Umbilical cord (tissue), 2 donors: ENCODE data around the gene E2F6.

DNA sequence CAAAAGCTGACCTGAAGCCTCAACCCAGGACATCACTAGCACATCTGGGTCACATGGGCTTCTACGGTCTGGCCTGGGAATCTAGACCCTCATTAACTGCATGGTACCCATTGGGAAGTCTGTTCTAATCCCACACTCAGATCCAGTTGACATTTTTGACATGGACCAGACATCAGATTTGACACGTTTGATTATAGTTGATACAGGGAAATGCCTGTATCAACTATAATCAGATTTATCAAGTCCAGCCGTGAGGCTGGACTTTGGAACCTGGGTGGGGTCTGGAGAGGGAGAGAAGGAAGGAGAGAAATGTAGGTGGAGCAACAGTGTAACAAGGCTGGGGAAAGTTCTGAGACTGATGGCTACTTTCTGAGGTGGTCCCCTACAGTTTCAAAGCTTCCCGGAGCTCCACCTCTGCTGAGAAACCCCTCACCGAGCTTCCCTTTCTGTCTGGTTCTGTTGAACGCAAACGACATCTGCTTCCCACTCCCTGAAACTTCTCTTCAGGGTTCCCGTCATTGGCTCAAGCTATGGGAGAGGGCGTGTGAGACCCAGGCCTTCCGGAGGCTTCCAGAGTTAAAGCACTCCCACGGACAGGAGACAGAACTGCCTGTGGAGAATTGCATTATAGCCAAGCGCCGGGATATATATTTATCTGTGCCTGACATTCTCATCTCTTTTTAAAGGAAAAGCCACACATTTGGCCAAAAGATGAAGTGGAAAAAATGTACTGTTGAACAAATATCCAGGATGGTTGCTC, 59.9 kb downstream of the E2F6 start:
- RAMPAGE, long total RNA = no peak

- RAMPAGE, long total RNA = no peak
These were observed 59.1 kb downstream of the E2F6 start for GRCh38 chr2:11406620-11407542.

DNA sequence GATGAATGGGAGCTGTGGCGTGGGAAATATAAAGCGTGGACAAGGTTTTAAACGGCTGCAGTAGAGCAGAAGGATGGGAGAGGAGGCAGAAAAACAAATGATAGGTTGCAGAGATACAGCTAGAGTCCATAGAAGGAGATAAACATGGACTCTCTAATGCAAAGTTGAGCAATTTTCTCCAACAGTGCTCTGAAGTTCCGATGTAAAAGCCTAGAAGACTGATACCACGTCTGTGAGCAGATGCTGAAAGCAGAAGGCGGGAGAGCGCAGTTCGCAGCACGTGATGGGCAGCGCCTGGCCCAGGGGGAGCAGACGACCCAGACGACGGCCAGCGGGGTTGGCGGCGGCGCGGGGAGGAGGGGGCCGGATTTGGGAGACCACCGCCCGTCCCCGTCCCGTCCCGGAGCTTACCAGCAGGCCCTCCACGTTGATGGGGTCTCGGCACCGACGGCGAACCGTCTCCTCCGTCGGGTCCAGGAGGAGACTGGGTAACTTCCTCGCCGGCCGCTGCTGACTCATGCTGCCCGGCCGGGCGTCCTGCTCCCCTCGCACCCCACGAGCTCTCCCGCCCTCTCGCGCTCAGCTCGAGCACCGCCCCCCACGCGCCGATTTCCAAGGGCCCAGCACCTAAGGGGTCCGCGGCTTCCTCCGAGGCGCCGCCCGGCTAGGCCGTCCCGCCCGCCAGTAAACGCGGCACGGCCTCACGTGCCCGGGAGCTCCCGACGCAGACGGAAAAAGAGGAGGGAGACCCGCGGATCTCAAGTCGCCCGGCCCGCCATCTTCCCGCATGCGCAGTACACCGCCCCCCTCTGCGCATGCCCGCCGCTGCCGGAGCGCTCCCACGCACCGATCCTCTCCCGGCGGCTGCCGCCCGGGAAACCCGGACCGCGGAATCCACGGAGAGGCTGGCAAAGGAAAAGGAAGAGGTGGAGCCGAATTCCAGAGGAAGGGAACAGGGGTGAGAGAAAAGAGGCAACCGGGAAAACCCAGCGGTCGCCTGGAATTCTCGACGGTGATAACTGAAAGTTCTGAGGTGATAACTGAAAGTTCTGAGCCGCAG, at the start of gene E2F6:
Gene E2F6 (minus strand): TSS at position 801 of the 1,060 bp plus-strand sequence.
- RAMPAGE, long total RNA = no peak

- RAMPAGE, long total RNA = no peak
These were observed 18.3 kb upstream of the GREB1 start for GRCh38 chr2:11515444-11516078.

- RAMPAGE, long total RNA = no peak
These were observed 20.5 kb downstream of the GREB1 start for GRCh38 chr2:11554308-11554789.

DNA sequence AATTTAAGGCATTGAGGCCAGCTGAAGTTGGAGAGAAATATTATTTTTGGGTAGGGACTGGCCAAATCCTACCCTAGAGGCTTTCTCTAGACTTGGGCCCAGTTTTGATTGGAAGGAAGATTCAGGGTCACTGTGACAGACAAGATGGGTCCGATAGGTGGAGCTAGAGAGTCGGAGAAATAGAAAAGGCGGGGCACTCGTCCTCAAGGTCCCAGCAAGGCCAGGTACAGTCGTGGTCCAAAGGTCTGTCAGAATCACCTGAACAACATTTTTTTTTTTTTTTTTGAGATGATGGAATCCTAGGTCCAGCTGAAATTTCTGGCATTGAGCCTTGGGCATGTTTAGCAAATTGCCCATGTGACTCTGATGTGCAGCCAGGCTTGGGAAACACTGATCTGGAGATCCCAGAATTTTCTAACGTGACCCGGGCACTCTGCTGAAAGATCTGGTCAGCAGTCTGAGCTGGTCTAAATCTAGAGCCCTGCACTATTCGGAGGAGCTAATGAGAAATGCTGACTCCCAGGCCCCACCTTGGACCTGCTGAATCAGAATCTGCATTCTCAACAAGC, 23.0 kb upstream of the NTSR2 start:
- RAMPAGE, long total RNA = no peak

DNA sequence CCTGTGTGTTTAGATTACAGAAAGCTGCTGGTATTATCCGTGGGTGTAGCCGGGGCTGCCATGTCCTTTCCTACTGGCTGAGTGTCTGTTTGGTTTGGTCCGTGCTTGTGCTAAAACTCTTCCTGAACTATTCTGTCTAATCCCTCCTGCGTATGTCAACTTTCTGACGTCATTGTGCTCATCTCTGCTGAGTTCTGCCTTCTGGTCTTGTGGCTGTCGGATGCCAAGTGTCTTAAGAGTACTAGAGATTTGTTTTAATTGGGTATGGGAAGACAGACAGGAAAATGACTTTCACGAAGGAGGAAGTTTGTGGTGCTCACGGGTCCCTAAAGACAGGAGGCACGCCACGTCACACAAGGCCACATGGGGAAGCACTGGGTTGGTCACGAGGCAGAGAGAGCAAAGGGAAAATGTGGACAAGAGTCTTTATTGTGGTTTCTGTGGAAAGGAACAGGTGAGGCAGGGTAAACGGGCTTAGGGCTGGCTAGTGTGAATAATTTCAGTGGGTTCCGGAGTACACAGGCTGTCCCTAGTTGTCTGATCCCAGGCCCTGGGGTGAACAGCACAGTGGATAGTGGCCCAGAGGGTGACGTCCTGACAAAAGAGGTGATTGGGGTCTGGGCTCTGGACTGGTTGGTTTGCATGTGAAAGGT, 31.9 kb upstream of the NTSR2 start:
- RAMPAGE, long total RNA = no peak

DNA sequence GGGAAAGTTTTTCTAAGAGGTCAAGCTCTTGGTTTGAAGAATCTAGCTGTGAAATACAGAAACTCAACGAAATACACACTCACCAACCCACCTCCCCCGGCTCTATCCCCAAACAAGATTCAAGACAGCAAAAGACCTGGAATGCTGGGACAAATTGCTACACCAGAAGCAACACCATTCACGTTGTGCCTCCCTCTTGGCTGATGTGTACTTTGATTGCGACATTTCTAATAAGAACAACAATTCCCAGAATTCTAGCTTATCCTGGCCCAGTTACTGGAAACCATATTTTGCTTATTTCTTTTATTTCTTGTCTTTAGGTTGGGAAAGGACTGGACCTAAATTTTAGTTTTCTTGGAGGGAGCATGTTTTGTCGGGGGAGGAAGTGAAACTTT, 29.7 kb upstream of the LPIN1 start:
- RAMPAGE, long total RNA = no peak

- RAMPAGE, long total RNA = no peak
These were observed 1.5 kb upstream of the LPIN1 start for GRCh38 chr2:11744649-11745524.

DNA sequence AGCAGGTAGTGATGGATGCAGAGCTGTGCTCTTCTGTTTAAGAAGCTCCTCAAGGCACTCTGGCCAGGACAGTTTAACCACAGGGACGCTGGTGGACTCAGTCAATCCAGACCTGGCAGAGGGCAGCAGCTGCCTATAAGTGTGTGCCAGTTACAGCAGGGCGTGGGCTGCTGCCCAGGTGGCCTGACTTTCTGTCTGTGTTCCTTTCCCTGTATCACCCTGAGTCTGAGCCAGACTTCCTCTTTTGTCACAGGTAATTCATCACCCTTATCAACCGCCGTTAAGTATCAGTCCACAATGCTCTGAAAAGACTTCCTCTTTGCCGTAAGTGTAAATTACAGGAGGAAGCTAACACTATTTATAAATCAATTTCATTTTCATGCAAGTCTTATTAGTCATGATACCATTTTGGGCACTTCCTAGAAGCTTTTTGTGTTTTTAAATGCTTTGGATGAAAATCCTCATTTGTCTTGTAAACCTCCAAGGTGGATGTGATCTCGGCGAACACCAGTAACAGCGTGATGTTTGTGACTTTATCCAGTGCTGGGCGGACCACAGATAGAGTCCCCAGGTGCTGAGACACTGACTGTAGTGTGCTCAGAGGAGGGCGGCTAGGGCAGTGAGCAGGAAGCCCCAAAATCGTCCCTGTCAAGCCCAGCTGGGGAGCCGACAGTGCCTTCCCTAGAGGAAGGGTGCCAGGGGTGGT, 7.1 kb downstream of the LPIN1 start:
- RAMPAGE, long total RNA = no peak

GRCh38 chr2:12005925-12006458, 259.6 kb downstream of the LPIN1 start:
- RAMPAGE, long total RNA = no peak

- RAMPAGE, long total RNA = no peak
These were observed 409.3 kb downstream of the LPIN1 start for GRCh38 chr2:12155648-12156188.

DNA sequence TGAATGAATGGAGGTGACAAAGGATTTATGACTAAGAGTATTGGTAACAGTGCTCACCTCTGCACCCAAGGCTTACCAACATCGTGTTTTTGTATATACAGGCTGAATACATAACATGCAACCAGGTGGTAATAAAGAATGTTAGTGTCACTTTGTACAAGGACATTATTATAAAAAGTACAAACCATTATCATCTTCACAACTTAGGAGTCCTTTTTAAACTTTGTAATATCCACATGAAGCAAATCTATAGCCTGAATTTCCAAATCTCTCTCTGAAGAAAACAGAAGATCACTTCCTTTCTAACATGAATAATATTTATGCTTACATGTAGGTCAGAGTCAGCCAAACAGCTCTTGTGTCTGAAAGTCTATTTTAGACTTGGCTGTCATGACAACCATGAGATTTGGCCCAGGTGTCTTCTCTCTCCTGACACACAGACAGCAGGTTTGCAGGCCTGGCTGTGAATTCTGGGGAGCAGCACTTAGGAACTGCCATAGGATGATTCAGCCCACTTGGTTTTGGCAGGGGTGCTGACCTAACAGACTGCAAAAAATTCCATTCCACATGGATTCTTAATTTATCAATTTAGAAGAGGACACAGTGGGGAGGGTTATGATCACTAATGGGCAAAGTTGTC, 454.2 kb upstream of the TRIB2 start:
- RAMPAGE, long total RNA = no peak

GRCh38 chr2:12320843-12321739, 395.6 kb upstream of the TRIB2 start:
- RAMPAGE, long total RNA = no peak

- RAMPAGE, long total RNA = no peak
These were observed 260.5 kb upstream of the TRIB2 start for GRCh38 chr2:12456072-12456878.

DNA sequence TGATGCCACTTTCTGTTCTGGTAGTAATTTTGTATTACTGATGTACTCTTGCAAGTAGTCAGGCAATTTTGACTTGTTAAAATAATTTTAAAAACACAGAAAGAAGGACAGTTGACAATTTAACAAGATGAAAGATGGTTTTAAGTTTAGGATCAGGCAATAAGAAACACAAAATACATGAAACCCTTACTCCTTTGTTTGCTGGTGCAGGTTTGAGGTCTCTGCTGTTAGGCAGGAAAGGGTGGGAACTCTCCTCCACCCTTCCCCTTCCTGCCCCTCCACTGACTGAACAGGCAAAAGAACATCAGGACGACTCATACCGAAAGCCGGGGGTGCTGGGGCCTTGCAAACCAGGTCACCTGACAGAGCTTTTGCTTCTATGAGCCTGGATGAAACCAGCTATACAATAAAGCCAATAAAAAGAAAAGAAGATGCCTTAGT, 215.4 kb upstream of the TRIB2 start:
- RAMPAGE, long total RNA = no peak

GRCh38 chr2:12702386-12703308, 14.1 kb upstream of the TRIB2 start:
- RAMPAGE, long total RNA = no peak

DNA sequence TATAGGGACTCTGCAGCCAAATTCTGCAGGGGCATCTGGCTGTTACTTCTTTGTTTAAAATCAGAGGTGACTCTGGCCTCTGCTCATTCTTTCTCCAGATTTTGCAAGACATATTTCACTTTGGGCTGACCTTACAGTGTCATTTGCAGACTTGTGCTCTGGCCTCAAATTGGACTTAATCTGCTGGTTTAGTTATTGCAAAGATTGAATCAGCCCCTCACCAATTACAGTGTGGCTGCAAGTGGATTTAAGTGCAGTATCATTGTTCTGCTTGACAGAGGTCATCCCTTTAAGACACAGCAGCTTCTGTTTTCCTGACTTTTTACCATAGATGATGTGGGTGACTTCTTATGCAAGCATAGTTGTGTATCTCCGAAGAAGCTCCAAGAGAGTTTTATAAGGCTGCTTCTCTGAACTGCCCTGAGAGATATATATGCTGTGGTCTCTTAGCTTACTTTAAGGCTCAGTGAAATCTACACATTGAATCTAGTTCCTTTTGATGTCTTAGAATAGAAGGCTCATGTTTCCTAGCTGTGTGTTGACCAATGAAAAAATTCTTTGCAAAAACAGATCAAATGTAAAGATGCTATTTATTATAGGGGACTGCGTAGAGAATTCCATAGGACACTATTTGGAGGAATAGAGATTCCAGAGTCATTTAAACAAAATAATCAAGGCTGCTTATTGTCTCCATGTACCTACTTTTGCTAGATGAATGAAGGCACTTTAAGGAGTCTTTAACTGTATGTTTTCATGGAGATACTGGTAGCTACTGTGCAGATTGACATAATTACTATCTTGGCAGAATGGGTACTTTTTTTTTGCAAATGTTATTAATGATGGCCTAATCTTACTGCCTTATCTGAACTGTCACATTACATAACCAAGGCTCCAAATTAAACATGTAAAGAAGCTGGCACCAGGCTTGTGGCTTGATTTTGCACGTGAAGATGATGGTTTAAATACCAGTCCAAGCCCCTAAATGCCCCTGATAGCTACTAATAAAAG, 3.7 kb downstream of the TRIB2 start:
- RAMPAGE, long total RNA = no peak

DNA sequence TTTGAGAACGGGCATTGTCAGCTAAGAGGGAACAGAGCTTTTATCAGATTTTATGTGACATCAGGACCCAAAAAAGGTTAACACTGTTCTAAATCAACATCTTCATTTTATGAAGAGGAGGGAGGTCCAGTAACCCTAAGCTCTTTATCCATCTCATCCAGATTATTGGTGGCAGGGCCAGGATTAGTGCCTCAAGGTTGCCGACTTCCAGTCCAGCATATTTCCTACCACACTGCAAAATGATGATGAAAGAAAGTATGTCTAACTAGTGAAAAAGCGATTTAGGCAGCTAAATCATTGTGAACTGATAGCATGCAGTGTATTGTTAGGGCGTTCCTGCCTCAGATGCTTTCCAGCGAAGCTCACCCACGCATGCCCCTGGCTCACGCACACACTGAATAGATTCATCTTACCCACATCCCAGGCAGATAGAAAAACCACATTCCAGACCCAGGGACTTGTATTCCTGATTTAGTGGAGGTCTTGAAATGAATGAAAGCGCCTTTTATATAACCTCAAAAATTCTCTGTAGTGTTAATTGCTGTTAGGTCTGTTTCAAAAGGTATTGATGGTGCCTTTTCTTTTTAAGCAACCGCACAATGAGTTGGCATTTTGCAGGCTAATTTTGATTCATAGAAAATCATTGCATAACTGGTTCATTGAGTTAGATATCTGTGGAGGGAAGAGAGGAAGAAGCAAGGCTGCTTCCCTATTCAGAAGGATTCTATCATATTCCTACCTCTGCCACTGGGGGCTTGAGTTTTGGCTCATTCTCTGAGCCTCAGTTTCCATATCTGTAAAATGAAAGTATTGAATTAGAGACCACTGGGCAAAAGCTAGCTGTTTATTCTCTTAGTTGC, 5.4 kb downstream of the TRIB2 start:
- RAMPAGE, long total RNA = no peak

GRCh38 chr2:12808035-12808692, 91.4 kb downstream of the TRIB2 start:
- RAMPAGE, long total RNA = no peak